Right atrium auricular region (tissue), 2 donors: ENCODE data around the genes RGL4, ZNF70 and KIAA1671.

DNA sequence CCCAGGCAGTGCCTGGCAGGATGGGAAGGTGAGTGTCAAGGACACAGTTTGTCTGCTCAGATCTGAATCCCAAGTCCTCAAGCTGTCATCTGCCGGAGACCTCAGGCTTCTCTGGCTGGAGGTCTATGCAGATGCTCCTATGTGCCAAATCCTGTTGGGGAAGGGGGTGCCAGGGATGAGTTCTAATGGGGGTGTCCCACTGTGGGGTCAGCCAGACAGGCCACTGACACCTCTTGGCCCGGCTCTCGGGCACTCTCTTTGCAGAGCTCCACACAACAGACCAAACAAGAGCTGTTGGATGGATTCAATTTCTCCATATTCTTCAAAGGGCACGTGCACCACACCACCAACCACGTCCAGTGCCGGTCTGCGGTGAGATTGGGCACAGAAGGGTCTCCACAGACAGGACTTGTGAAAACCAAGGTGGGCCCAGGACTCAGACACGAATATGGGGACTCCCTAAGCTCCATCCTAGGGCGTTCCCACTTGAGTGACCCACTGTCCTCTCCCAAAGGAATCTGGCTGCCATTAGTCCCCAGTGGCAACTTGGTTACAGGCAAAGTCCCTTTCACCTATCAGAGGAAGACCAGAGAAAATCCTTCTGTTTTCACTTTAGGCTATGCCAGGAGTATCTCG lies 2.2 kb upstream of the RGL4 start:
- PRO-cap: no peak
- RAMPAGE, long total RNA, 2 experiments: no peak in any of the 2 experiments

- PRO-cap: no peak
- RAMPAGE, long total RNA, 2 experiments: no peak in any of the 2 experiments
Measured at GRCh38 chr22:23690624-23691202, at the start of gene RGL4. RGL4 (plus strand) TSS chr22:23691013.

DNA sequence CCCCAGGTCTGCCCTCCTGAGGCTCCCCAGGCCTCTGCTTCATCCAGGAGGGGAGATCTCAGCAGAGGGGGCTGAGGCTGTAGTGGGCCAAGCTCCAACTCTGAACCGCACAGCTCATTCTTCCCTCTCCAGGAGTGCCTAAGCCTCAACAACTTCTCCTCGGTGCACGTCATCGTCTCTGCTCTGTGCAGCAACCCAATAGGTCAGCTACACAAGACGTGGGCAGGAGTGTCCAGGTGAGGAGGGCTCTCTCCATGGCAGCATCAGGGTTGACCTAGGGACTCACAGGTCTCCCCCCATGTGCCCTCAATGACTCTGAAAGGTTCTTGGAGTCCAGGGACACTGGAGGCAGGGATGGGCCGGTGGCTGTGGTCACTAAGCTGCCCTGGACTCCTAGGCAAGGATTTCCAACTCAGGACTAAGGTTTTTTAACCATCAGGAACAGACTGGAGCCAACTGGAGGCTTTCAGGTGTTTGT lies 3.4 kb downstream of the RGL4 start:
- PRO-cap: no peak
- RAMPAGE, long total RNA, 2 experiments: no peak in any of the 2 experiments

DNA sequence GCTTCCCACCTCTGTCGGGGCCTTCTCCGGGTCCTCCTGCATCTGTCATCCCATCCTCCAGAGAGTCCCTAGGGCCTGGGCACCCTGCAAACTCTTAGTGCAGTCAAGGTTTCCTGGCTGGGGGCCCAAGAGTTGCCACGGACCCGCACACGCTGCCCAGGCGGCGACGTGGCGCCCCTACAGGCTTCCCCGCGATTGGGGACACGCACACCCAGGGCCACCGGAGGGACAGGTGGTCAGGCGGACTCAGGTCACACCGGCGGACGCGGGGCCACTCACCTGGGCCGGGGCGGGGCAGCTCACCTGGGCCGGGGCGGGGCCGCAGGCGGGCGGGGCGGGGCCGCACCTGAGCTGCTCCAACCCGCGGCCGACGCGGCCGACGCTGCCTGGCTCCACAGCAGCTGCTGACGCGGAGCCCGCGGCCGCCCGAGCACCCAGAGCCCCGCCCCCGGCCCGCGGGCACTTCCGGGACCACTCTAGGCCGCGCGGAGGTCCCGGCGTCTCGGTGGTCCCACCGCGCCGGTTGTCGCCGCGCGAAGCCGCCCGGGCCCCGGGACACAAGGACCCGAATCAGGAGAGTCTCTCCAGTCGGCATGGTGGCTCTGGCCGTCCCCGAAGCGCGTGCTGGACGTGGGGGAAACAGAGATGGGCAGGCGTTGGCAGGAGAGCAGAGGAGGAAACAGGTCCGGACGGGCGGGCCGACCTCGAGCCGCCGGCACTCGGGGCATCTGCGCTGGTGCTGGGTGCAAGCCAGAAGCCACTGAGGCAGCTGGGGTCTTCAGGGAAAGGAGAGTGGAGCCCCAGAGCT lies at the start of gene ZNF70:
ZNF70 (minus strand) TSS at position 411 of the 808 bp plus-strand sequence.
- PRO-cap: bidirectional peak, plus-strand start at position 500 of the sequence, minus-strand start at position 384 of the sequence
- RAMPAGE, long total RNA, 2 experiments: no peak in any of the 2 experiments

DNA sequence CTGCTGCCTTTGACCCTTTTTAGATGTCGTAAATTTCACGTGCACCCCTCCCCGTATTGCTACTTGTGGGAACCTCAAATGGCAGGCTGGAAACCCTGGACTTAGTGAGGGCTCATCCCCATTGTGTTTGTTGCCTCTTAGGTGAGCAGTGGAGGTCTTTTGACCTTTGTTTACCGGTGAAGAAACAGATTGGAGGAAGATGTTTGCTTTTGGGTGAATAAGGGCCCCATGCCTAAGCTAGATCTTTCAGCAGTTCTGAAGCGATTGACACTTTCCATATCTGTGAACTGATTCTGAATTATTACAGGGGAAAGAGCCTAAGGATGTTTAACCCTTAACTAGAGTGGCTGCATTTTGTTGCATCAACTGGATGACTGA lies 827 bp downstream of the SMARCB1 start:
- PRO-cap: no peak
- RAMPAGE, long total RNA, 2 experiments: no peak in any of the 2 experiments

- PRO-cap: bidirectional peak, plus-strand start at chr22:23829015, minus-strand start at chr22:23828789
- RAMPAGE, long total RNA, 2 experiments: no peak in any of the 2 experiments
Measured at GRCh38 chr22:23828667-23829332, 10.0 kb downstream of the DERL3 start.

GRCh38 chr22:23833157-23833906 lies 5.5 kb downstream of the DERL3 start:
- PRO-cap: no peak
- RAMPAGE, long total RNA, 2 experiments: no peak in any of the 2 experiments

- PRO-cap: no peak
- RAMPAGE, long total RNA, 2 experiments: no peak in any of the 2 experiments
Measured at GRCh38 chr22:23906727-23907703, 12.8 kb downstream of the MIF start.

DNA sequence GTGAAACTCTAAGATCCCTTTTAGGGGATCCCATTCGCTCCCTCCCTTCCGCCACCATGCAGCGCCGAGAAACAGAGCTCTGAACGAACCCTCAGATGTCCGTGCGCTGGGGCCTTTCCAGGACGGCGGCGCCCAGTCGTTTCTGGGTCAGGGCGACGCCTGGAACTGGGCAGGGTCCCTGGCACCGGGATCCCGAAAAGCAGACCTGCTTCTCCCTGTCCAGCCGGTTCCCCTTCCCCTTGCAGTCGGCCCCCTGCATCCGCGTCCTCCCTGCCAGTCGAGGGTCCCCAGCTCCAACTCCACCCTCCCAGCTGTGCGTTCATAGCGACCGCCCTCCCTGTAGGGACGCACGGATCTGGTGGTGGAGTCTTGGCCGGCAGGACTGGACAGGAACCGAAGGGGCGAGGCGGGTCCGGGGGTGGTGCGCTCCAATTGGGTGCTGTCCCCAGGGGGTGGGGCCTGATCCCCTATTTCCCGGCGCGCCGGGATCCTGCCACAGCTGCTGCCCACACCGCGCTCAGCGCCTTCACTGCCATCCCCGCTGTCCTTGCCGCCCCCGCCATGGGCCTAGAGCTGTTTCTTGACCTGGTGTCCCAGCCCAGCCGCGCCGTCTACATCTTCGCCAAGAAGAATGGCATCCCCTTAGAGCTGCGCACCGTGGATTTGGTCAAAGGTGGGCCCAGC lies 5.5 kb upstream of the DDT start:
- PRO-cap: unidirectional peak, plus-strand start at position 498 of the sequence
- RAMPAGE, long total RNA, 2 experiments: no peak in any of the 2 experiments

GRCh38 chr22:24070478-24071083 lies 59.5 kb downstream of the CABIN1 start:
- PRO-cap: no peak
- RAMPAGE, long total RNA, 2 experiments: no peak in any of the 2 experiments

- PRO-cap: no peak
- RAMPAGE, long total RNA, 2 experiments: no peak in any of the 2 experiments
Measured at GRCh38 chr22:24146089-24146631, 35.1 kb upstream of the SUSD2 start.

DNA sequence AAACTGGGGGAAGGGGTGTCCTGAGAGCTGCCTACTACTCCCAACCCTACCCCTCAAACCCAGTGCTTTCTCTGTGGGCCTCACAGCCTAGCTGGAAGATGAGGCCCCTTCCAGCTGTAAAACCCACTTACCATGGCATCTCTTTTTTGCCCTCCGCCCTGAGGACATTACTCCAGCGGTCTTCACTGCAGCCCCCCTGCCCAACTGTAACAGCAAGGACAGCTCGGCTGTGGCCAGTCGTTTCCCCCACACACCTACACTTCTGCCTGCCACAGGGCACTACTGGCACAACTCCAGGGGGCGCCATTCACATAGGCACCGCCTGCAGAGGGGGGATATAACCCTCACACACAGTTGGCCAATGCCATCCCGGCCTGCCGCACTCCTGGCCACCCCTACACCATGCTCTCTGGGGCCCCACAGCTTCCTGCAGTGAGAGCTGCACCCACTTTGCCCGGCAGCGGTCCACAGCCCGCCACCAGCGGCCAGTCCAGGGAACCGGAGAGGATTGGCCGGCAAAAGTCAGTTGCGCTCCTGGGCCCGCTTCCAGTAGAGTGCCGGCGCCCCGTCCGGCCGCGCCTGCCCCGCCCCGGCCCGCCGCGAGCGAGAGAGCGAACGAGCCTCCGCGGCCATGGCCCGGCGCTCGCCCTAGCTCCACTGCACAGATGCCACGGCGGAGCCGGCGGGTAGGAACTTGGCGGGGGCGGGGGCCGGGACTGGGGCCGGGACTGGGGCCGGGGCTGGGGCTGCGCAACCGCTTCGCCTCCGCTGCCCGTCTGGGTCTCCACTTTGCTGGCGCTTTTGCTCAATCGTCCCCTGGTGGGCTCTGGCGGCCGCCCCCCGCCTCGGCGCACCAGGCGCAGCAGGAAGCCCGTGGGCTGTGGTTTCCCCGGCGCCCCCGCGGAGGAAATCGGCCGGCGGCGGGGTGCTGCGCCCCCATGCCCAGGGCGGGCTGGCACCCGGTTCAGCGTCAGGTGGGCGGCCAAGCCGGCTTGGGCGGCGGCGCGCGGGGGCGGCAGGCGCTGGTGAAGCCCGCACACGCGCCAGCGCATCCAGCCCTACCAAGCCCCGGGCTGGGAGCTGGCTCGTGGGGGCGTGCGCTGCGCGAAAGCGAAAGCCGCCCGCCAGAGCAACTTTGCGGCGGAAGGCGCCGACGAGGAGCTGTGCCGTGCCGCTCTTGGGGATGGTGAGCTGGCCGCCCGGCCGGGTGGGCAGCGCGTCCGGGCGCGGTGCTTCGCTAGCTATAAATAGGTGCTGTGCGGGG lies 25.5 kb upstream of the SUSD2 start:
- PRO-cap: unidirectional peak, plus-strand start at position 549 of the sequence; bidirectional peak, plus-strand start at position 662 of the sequence, minus-strand start at position 661 of the sequence
- RAMPAGE, long total RNA, 2 experiments: no peak in any of the 2 experiments

GRCh38 chr22:24177164-24177856 lies 4.0 kb upstream of the SUSD2 start:
- PRO-cap: no peak
- RAMPAGE, long total RNA, 2 experiments: no peak in any of the 2 experiments

DNA sequence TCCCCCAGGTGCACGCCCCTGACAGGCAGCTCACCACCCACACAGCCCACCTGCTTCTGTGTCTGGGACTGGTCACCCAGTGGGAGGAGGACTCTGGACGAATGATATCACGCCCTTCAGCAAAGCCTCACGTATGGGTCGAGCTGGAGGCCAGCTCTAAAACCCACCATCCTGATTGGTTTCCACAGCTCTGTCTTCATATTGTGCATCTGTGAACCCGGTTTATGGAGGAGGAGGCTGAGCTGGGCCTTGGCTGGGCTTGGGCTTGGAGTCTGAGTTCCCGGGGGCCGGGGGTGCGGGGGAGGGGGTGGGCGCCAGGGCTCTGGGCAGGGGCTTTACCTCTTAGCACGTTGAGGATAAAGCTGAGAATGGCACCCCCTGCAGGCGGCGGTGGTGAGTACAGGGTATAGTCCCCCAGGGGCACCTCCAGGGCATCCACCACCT lies 13.8 kb downstream of the GGT5 start:
- PRO-cap: no peak
- RAMPAGE, long total RNA, 2 experiments: no peak in any of the 2 experiments

DNA sequence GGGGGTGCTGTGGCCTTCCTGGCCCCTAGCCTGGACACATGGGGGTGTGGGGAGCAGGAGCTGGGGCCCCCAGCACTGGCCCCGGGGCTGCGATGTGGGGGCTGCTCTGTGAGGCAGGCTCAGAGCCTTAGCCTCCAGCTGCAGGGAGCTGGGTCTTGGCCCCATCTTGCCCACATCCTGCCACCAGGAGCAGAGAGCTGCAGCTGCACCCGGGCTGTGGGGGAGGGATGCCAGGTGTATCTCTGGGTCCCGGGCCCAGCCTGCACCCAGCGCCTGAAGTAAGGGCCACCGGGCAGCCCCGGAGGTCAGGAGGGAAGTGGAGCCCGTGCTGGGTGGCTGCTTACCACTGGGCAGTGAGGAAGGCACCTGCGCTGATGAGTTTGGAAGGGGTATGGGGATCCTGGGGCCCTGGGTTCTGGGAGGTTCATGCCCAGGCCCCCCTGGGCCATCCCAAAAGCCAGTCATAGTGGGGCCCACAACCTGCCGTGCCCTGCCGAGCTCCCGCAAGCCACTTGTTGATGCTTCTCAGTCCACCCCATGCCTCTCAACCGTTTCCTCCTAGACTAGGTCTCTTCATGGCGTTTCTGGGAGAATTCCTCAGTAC lies 475 bp downstream of the ADORA2A start:
- PRO-cap: no peak
- RAMPAGE, long total RNA, 2 experiments: no peak in any of the 2 experiments

- PRO-cap: no peak
- RAMPAGE, long total RNA, 2 experiments: no peak in any of the 2 experiments
Measured at GRCh38 chr22:24428643-24429828, 1.6 kb downstream of the ADORA2A start.

DNA sequence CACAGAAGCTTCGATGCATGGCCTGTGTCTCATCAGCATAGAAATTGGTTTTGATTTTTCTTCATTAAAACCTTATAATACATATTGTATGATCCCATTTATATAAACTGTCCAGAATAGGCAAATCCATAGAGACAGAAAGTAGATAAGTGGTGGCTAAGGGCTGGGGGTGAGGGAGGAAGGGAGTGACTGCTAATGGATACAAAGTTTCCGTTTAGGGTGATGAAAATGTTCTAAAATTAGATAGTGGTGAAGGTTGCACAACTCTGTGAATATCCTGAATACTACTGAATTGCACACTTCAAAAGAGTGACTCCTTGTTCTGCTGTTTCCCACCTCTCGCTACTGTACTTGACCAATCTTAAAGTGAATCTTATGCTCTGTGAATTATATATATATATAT lies 16.1 kb downstream of the UPB1 start:
- PRO-cap: no peak
- RAMPAGE, long total RNA, 2 experiments: no peak in any of the 2 experiments

DNA sequence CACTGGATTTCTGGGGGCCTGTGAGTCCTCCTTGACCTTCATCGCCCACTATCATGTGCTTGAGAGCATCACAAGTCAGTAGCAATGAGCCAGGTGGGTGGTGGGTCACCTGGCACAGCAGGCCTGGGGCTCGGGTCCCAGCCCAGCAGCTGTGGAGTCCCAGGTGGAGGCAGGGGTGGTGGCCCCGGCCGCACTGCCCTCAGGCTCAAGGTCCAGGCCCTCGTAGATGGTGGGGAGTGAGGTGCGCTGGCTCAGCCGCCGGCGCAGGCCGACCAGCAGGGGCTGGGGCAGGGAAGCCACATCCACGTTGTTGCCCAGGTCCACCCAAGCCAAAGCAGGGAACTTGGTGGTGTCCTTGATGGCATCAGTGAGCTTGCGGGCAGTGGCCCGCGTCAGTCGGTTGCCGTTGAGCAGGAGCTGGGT lies 7.1 kb downstream of the LRRC75B start:
- PRO-cap: no peak
- RAMPAGE, long total RNA, 2 experiments: no peak in any of the 2 experiments

DNA sequence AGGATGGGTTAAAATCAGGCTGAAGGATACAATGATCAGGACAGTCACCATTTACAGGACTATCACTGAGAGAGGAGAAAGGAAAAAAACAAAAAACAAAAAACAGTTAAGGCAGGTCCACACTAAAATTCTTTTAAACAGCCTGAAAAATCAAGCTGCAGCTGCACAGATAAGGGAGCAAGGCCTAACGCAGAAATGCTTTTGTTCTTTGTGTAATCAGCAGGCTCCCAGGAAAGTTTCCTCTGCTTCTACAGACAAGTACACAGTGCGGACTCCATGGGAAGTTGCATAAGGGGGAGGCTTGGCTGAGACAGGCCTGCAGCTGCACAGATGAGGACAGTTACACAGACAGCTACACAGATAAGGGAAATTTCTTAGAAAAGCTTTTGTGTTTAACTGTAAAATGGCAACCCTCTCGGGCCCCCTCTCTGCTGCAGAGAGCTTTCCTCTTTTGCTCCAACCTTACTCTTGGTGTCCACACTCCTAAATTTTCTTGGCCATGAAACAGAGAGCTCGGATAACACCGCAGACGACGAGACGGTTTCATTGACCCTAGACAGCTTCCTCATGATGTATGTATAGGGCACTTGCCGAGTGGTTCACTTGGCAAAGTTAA lies 45.6 kb downstream of the PIWIL3 start:
- PRO-cap: no peak
- RAMPAGE, long total RNA, 2 experiments: no peak in any of the 2 experiments

DNA sequence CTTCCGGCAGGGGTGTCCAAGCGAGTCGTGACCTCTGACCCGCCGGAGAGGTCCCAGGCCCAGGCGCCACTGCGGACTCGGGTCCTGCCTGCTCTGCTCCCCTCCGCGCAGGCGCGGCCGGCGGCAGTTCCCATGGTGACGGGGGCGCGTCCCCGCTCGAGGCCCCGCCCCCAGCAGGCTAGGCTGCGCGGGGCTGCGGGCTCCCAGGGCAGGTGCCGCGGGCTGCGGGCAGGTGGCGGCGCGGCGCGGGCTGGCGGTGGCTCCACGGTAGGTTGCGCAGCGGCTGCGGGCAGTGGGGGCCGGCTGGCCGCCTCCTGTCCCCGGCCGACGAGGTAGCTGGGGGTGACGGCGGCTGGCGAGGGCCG lies at the start of gene KIAA1671:
KIAA1671 (plus strand) TSS at position 211 of the 365 bp plus-strand sequence.
- PRO-cap: bidirectional peak, plus-strand start at position 211 of the sequence, minus-strand start at position 95 of the sequence
- RAMPAGE, long total RNA, 2 experiments: no peak in any of the 2 experiments